Thoracic aorta (tissue), 1 donor: ENCODE measurements around a stretch of chr13.

- RAMPAGE, long total RNA = no peak
Measured at GRCh38 chr13:113863816-113863921, 207 bp downstream of the GAS6 start.

- RAMPAGE, long total RNA = no peak
Measured at GRCh38 chr13:114020853-114021381, 47.0 kb upstream of the C13orf46 start.

GRCh38 chr13:114081713-114082251 lies 50.6 kb downstream of the RASA3 start:
- RAMPAGE, long total RNA = no peak

DNA sequence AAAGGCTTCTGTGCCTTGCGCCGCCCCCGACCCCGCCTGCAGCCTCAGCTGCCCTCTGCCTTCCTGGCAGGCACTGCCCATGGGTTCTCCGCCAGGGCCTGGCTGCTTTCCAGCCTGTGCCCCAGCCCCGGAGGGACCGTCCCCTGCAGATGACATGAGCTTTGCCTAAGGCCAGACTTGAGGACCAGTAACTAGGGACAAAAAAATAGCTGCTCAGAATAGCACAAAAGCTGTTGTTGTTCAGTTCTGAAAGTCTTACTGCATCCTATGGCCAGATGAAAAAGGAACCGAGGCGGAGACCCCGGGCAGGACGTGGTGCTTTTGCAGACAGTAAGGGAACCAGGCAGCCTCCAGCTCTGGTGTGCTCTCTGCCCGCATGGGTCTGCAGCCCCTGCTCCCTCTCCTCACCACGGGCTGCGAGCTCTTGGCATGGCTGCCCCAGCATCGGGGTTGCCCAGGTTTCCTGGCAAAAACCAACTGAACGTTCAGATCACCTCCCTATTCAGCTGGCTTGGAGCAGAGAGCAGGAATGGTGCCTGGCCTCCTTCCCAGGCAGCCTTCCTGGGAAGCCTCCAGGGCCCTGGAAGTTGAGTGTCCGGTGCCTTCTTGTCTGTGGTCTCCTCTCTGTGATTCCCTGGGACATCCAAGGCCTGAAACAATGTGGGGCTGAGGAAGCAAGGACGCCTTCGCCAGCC lies 12.5 kb upstream of the CFAP97D2 start:
- RAMPAGE, long total RNA = no peak